Right atrium auricular region (tissue), 2 donors: ENCODE measurements around a stretch of chr15.

DNA sequence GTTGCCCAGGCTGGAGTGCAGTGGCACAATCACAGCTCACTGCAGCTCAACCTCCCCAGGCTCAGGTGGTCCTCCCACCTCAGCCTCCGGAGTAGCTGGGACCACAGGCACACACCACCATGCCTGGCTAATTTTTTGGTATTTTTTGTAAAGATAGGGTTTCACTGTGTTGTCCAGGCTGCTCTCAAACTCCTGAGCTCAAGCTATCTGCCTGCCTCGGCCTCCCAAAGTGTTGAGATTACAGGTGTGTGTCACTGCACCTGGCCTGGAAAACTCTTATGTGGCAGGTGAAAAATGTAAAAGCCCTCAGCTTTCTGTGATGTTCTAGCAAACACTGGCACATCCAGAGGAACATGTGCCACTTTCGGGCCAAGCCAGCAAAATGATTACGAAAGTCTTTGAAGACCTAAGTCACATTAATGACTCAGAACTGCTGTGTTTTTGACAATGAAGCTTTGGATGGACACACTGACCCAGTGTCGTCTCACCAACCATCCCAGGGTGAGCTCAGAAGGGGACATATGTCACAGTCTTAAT lies 189.3 kb upstream of the TPM1 start:
- PRO-cap = no peak
- RAMPAGE, long total RNA, 2 experiments = no peak in any of the 2 experiments

- PRO-cap = no peak
- RAMPAGE, long total RNA, 2 experiments = no peak in any of the 2 experiments
Measured at GRCh38 chr15:62935475-62936076, 107.0 kb upstream of the TPM1 start.

GRCh38 chr15:63044506-63045242 lies 2.1 kb downstream of the TPM1 start:
- PRO-cap = bidirectional peak, plus-strand start at chr15:63044895, minus-strand start at chr15:63044769
- RAMPAGE, long total RNA, 2 experiments = no peak in any of the 2 experiments

DNA sequence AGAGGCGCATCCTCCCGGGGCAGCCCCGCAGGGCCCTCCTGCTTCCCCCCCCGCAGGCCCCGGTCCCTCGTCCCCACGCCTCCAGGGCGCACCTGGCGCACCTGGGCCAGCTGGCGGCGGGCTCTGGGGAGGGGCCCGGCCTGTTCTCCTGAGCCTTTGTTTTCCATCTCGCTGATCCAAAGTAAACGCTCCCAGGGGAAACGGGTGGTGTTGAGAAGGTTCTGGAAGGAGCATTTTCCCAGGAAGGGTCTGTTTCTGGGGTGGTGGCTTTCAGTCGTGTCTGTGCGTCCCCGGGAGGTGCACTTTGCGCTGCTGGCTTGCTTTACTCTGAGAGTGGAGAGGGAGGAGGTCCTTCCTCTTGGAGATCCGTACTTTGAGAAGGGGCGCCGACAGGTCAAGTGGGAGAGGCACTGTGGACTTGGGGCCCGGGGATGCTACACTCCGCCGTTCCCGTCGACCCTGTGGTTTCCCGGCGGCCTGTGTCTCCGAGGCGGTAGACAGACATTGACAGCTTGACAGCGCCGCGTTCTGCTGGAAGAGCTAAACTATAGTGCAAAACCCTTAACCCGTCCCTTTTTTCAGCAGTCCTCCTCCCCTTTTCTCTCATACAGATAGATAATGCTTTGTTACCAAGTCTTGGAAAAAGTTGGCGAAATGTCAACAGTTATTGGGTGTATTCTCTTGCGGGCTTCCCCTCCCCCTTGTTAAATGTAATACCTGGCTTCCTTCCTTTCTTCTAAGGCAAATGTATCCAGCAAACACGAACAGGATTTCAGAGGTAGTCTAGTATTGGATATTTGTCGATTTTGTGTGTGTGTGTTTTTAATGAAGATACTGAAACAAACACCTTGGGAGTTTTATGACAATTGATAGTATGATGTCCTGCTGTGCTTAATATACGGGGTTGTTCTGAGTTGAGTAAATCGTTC lies 6.5 kb downstream of the TPM1 start:
- PRO-cap = bidirectional peak, plus-strand start at position 573 of the sequence, minus-strand start at position 329 of the sequence; bidirectional peak, plus-strand start at position 734 of the sequence, minus-strand start at position 613 of the sequence
- RAMPAGE, long total RNA, 2 experiments = no peak in any of the 2 experiments

DNA sequence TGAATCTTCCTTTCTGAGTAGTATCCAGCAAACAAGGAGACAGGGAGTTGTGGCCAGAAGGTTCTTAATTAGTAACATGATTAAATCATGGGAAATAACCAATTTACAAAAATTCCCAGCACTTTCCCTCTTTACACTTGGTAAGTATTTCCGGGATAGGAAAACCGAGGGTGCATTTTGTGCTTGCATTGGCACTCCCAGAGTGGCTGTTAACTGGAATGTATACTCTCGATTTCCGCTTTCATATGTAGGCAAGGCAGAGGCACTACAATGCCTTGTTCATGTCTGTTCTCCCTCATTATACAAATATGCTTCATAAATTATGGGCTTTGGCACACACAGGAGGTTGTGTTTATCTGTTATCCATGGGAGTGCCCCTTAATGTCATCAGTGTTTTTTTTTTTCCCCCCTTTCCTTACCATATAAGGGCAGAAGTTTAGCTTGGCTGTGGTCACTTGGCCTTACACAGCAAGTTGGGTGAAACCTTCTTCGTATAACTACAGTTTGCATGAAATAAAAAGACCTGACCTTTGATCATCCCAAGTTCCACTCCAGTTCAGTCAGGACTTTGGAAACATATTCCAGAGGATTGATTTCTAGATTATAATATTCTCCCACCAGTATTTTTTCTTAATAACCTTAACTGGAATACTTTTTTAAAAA lies 8.7 kb downstream of the TPM1 start:
- PRO-cap = bidirectional peak, plus-strand start at position 492 of the sequence, minus-strand start at position 310 of the sequence
- RAMPAGE, long total RNA, 2 experiments = no peak in any of the 2 experiments

DNA sequence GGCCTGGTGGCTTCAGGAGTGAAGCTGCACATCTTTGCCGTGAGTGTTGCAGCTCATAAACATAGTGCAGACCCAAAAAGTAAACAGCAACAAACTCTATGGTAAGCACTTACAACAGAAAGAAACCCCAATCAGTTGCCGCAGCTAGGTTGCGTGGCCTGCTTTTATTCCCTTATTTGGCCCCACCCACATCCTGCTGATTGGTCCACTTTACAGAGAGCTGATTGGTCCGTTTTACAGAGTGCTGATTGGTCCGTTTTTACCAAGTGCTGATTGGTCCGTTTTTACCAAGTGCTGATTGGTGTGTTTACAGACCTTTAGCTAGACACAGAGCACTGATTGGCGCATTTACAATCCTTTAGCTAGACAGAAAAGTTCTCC lies 16.3 kb upstream of the LACTB start:
- PRO-cap = no peak
- RAMPAGE, long total RNA, 2 experiments = no peak in any of the 2 experiments

- PRO-cap = no peak
- RAMPAGE, long total RNA, 2 experiments = no peak in any of the 2 experiments
Measured at GRCh38 chr15:63142418-63143123, 14.7 kb downstream of the RPS27L start.

DNA sequence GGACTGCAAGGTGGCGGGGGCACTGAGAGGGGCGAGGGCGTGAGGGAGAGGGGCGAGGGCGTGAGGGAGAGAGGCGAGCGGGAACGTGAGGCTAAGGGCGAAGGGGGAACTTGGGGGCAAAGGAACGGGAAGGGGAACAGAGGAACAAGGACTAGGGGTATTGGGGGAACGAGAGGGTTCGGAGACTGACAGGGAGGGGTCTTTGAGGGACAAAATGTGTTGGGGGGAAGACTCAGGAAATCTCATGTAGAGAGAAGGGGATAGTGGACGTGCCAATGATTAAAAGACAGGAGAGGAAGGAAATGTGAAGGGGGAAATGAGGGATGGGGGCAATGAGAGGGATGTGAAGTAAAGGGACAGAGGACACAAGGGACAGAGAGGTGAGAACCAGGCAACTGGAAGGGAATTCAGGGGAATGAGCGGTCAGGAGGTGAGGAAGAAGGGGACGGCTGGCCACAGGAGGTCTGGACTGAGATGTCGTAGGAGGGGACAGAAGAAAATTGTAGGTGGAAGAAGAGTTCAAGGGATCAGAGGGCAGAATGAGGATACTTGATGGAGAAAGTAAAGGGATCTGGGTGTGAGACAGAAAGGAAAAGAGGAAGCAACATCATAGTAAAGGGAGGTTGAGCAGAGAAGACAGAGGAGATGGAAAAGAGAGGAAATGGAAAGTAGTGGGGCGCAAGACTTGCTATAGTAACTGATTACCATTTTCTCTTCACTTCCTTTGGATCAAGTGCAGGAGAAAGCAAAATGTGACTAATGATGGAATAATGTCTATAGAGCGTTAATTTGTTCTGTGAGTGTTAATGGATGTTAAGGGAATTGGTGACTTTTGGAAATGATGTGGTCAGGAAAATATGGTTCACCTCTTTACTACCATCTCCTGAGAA lies 695 bp downstream of the RAB8B start:
- PRO-cap = bidirectional peak, plus-strand start at position 630 of the sequence, minus-strand start at position 466 of the sequence
- RAMPAGE, long total RNA, 2 experiments = no peak in any of the 2 experiments

- PRO-cap = no peak
- RAMPAGE, long total RNA, 2 experiments = no peak in any of the 2 experiments
Measured at GRCh38 chr15:63322371-63322999, 45.1 kb downstream of the APH1B start.

DNA sequence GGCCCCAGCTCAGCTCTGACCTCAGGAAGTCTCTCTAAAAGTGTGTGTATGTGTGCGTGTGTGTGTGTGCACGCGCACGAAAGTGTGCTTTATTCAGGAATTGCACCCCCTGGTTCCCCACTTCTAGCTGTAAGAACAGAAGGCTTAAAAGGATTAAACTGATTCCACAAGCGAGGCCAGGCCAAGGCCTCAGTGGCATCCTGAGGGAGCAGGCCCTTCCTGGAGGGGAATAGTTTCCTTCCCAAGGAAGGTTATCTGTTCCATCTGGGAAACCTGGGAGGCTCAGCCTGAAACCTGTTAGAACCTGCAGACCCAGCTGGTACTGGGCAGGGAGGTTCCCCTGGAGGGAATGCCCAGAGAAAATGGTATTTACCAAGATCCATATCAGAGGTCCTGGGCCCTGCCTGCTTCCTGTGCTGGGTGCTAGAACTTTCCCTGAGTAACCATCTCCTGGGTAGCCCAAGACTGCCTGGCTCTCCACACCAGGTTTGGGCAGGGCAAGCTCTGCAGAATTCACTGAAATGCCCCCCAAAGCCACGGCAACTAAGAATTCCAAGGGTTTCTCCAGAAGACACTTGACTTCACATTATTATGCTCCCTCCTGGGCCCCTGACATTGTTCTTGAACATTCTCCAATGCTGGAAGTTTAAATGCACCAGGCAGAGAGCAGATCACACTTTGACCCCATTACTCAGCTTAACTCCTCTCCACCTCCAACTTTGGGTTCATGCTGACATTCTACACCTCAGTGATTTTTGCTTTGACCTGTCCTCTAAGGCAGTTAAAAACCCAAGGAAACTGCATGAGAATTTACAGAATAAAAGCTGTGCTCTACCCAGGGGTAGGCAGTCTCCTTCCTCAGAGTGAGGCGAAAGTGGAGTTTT lies 2.1 kb downstream of the CA12 start:
- PRO-cap = no peak
- RAMPAGE, long total RNA, 2 experiments = no peak in any of the 2 experiments

DNA sequence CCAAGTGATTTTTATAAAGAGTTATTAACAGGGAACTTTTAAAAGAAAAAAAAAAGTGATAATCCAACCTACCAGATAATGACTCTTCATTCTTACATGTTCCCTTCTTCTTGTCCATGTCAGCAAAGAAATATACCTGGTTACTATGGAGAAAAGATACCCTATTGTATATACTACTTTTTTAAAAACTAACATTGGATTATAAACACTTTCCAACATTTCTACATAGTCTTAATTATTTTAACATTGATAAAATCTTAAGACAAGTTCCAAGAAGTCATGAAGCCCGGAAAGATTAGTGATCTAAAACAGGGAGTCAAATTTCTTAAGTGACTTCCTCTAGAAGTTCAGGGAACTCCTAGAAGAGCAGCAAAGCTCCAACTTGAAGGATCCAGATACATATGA lies 9.8 kb upstream of the CA12 start:
- PRO-cap = no peak
- RAMPAGE, long total RNA, 2 experiments = no peak in any of the 2 experiments

- PRO-cap = no peak
- RAMPAGE, long total RNA, 2 experiments = no peak in any of the 2 experiments
Measured at GRCh38 chr15:63403496-63403977, 21.9 kb upstream of the CA12 start.

GRCh38 chr15:63466187-63466698 lies 38.1 kb upstream of the USP3 start:
- PRO-cap = no peak
- RAMPAGE, long total RNA, 2 experiments = no peak in any of the 2 experiments

- PRO-cap = no peak
- RAMPAGE, long total RNA, 2 experiments = no peak in any of the 2 experiments
Measured at GRCh38 chr15:63488669-63489059, 15.7 kb upstream of the USP3 start.

DNA sequence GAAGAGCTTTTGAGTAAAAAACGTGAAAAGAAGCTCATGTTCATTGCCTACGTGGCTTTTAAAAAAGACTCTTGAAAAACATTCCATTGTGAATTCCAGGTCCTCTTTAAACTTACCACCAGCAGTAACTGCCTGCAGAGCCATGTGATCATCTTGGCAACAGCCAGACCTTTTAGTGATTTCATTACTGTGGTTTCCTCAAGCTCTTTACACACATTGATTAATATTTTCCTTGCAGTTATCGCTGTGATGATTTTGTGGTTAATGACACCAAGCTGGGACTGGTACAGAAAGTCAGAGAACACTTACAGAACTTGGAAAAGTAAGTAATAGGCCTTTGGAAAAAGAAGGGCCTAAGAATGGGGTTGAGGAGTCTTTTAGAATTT lies 43.7 kb upstream of the FBXL22 start:
- PRO-cap = no peak
- RAMPAGE, long total RNA, 2 experiments = no peak in any of the 2 experiments

DNA sequence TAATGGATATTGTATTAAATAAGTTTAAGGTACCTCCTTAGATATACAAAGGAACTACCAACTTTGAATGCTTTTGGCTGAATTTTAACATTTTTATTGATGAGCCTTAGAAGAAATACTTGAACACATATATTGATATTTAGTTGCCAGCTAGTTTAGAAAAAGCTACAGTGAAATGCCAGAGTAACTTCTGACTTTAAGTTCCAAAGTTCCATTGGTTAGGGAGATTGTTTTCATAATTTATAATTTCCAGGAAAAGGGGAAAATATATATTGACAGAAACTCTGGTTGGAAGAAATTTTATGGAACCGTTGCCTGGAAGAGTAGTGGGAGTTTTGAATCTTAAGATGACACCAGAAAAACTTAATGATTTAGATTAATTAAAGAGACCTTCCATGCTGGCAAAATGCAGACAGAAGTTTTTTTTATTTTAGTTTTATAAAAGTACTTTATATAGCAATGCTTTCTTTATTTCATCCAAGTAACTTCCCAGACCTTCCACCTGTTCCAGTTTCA lies 27.9 kb upstream of the FBXL22 start:
- PRO-cap = no peak
- RAMPAGE, long total RNA, 2 experiments = no peak in any of the 2 experiments

GRCh38 chr15:63601487-63601855 lies 4.3 kb downstream of the FBXL22 start:
- PRO-cap = no peak
- RAMPAGE, long total RNA, 2 experiments = no peak in any of the 2 experiments

GRCh38 chr15:63621319-63622385 lies 24.5 kb downstream of the FBXL22 start:
- PRO-cap = no peak
- RAMPAGE, long total RNA, 2 experiments = no peak in any of the 2 experiments

DNA sequence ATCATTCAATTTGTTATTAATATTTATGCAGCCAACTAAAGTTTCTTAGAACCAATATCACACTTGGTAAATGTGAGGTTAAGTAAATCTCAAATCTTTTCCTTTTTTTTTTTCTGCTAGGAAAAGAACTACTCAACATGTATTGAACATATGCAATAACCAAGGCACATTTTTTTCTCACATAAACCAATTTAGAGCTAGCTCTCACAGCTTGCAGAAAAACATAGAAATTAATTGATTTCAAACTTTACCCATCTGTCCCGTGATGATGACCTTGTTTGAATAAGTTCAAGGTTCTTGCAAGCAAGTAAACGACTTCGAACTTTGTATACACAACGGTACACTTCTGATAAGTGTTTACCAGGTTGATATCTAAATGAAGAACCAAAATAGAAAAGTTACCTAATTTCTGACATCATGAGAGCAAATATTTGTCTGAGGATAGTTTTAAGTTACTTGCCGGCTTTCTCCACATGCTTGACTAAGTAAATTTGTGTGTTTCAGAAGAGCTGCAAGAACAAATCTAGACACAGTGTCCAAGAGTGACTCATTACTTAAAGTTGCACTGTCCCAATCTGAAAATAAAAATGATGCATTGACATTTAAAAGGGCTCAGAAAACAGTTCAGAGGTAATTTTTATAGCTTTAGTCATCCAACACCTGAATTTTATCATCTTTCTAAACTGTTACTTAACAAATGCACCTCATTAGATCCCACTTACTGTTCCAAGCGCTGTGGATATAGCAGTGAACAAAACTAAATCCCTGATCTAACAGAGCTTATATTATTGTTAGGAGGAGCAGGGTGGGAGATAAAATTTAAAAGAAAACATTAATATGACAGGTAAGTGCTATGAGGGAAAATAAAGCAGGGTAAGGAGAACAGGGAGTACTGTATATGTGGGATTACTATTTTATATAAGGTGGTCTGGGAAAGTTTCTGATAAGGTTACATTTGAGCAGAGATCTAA lies 115.1 kb downstream of the HERC1 start:
- PRO-cap = unidirectional peak, minus-strand start at position 483 of the sequence
- RAMPAGE, long total RNA, 2 experiments = no peak in any of the 2 experiments

GRCh38 chr15:63807138-63807889 lies 26.4 kb downstream of the HERC1 start:
- PRO-cap = no peak
- RAMPAGE, long total RNA, 2 experiments = no peak in any of the 2 experiments